GM23338 (cell line): ENCODE data around the genes ZKSCAN7, TMEM42, CDCP1 and LIMD1.

GRCh38 chr3:43308527-43309275, 22.4 kb downstream of the SNRK start:
- PRO-cap = no peak
- RAMPAGE, long total RNA = no peak

DNA sequence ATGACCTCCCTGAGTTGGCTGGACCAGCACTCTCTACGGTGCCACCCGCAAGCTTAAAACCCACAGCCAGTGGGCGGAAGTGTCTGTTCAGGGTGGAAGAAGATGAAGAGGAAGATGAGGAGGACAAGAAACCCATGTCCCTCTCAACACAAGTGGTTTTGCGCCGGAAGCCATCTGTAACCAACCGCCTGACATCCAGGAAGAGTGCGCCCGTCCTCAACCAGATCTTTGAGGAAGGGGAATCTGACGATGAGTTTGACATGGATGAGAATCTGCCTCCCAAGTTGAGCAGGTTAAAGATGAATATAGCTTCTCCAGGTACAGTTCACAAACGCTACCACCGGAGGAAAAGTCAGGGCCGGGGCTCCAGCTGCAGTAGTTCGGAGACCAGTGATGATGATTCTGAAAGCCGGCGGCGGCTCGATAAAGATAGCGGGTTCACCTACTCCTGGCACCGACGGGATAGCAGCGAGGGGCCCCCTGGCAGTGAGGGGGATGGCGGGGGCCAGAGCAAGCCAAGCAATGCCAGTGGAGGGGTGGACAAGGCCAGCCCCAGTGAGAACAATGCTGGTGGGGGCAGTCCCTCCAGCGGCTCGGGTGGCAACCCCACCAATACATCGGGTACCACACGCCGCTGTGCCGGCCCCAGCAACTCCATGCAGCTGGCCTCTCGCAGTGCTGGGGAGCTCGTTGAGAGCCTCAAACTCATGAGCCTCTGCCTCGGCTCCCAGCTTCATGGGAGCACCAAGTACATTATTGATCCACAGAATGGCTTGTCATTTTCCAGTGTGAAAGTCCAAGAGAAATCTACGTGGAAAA, 61.4 kb downstream of the SNRK start:
- PRO-cap = no peak
- RAMPAGE, long total RNA = no peak

- PRO-cap = bidirectional peak, plus-strand start at chr3:43691341, minus-strand start at chr3:43691260; bidirectional peak, plus-strand start at chr3:43691658, minus-strand start at chr3:43691525
- RAMPAGE, long total RNA = no peak
Measured at GRCh38 chr3:43691050-43692032, 603 bp downstream of the ABHD5 start.

- PRO-cap = no peak
- RAMPAGE, long total RNA = no peak
Measured at GRCh38 chr3:44499637-44500848, 22.6 kb upstream of the ZNF445 start.

DNA sequence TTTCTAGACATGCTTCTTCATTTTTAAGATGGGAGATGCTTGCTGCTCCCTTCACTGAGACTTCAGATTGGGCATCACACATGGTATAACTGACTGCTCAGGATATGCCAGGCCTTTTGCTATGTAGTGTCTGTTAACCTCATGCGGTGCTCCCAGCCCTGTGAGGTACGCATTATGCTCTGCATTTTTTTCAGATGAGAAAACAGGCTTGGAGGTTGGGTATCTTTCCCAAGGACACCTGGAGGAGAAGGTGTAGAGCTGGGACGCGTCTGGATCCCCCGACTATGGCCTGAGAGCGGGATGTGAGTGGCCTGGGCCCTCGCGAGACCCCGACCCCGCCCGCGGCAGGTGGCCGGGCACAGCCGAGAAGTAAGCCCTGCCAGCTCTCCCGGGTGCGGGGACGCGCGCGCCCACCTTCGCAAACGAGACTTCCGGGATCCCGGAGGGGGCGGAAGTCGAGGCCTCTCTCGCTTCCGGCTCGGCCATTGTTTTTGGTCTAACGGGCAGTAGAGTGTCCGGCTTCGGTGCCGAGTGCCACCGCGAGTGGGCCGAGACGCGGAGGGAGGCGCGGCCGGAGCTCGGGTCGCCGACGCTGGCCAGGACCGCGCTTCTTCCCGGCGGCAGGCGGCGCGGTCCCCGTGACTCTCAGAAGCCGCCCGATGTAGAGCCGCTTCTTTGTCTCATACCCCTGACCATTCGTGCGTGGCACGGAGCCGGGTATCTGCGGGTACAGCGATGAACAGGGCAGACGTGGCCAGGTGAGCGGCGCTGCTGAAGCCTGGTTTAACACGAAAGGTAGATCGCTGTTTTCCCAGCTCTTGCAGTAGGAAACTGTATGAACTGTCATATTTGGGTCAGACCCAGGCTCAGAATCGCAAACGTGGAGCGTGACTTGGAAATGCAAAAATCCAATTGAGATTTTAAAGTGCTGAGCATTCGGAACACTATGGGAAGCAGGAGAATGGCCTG, at the start of gene ZKSCAN7:
TSS of gene ZKSCAN7 (plus strand) at position 470 of the 969 bp plus-strand sequence.
- PRO-cap = bidirectional peak, plus-strand start at position 720 of the sequence, minus-strand start at position 286 of the sequence
- RAMPAGE, long total RNA = no peak

DNA sequence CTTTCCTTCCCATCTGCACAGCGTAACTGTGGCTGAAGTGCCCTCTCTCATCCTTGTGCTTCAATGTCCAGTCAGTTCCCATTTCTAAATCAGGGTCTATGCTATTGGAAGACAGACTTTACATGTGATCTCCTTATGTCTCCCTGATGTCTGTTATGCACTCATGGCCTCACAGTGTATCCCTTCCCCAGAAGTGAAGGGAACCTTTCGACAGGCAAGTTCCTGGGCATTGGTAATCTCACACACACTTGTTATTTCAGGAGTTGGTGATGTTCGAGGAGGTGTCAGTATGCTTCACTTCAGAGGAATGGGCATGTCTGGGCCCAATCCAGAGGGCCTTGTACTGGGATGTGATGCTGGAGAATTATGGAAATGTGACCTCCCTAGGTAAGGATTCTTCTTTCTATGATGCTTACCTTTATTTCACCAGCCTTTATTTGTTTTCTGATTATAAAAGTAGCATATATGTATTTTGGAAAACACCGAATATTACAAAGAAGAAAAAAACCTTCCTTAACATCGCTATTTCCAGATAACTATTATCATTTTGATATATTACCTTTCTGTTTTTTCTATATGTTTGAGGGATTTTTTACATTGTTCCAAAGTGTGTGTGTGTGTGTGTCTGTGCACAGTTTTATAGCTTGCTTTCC, 7.5 kb downstream of the ZNF197 start:
- PRO-cap = no peak
- RAMPAGE, long total RNA = no peak

GRCh38 chr3:44838084-44838606, 23.6 kb upstream of the TMEM42 start:
- PRO-cap = no peak
- RAMPAGE, long total RNA = no peak

GRCh38 chr3:44861628-44862449, at the start of gene TMEM42:
Gene TMEM42 (plus strand): TSS chr3:44861912.
- PRO-cap = bidirectional peak, plus-strand start at chr3:44861907, minus-strand start at chr3:44861769; bidirectional peak, plus-strand start at chr3:44862330, minus-strand start at chr3:44862379
- RAMPAGE, long total RNA = no peak

GRCh38 chr3:45112828-45113453, 33.2 kb downstream of the CDCP1 start:
- PRO-cap = no peak
- RAMPAGE, long total RNA = no peak

GRCh38 chr3:45138783-45139422, 7.3 kb downstream of the CDCP1 start:
- PRO-cap = no peak
- RAMPAGE, long total RNA = no peak

DNA sequence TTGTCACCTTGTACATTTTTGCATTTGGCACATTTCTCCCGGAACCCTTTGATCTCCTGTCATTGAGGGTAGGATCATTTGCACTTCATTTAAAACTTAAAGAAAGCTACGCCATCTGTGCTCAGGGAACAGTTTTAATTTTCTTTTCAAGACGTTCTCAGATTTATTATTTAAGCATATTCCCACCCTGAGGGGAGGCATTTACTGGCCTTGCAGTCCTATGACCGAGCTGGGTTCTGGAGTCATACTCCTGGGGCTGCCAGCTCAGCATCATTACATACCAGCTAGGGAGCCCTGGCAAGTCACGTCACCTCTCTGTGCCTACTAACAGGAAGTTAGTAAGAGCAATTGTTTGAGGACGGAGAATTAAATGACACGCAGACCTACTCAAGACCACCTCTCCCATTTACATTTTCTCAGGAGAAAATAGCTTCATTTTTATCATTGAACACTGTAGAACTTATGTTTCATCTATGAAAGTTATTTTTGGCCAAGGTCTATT, 5.8 kb downstream of the CDCP1 start:
- PRO-cap = no peak
- RAMPAGE, long total RNA = no peak

DNA sequence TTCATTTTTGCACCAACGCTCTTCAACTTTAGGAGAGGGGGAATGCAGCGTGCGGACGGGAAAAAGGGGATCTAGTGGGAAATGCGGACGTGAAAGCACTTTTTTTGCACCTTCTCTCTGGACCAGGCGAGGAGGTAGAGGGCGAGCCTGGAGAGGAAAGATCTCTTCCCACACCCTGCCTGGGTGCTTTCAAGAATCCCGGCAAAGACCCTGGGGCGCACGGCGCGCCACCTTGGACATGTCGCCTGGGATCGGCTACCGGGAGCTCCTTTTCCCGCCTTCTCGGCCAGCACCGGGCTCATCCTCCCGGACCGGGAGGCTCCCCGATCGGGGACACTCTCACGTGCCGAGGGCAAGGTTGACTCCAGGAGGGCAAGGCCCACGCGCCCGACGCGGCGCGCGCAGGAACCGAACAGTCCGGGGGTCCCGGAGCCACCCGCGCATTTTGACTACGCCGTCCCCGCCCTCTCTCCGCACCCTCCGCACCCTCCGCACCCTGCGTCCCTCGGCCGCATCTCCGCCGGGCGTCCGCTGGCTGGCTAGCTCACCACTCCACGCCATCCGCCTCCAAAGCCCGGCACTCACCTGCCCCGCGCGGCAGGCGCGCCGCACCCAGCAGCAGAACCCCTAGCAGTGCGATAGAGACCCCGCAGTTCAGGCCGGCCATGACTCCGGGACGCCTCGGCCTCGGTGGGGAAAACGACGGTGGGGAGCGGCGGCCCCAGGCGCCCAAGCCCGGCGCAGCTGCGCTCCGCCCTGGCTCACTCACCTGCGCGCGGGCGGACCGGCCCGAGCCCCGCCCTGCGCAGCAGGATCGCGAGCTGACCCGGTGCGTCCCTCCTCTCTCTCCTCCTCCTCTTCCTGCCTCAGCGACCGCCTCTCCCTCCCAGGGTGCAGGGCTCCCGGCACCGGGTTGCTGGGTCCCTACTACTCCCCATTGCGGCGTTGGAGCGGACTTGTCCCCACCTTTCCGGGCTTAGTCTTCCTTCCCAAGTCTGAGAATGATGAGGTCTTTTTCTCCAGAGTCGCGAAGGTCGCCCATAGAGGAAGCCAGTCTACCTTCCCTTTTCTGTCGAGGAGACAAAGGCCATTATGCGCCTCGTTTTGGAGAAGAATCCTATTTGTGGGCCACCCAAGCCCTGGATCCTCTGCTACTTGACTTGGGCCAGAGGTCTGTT, at the start of gene CDCP1:
TSS of gene CDCP1 (minus strand) at position 758 of the 1,178 bp plus-strand sequence.
- PRO-cap = bidirectional peak, plus-strand start at position 301 of the sequence, minus-strand start at position 273 of the sequence; bidirectional peak, plus-strand start at position 560 of the sequence, minus-strand start at position 411 of the sequence; bidirectional peak, plus-strand start at position 937 of the sequence, minus-strand start at position 758 of the sequence
- RAMPAGE, long total RNA = start-site peak on the minus strand centred at position 759 of the sequence, 46 bp wide, 250 and 59 reads in 2 replicates

DNA sequence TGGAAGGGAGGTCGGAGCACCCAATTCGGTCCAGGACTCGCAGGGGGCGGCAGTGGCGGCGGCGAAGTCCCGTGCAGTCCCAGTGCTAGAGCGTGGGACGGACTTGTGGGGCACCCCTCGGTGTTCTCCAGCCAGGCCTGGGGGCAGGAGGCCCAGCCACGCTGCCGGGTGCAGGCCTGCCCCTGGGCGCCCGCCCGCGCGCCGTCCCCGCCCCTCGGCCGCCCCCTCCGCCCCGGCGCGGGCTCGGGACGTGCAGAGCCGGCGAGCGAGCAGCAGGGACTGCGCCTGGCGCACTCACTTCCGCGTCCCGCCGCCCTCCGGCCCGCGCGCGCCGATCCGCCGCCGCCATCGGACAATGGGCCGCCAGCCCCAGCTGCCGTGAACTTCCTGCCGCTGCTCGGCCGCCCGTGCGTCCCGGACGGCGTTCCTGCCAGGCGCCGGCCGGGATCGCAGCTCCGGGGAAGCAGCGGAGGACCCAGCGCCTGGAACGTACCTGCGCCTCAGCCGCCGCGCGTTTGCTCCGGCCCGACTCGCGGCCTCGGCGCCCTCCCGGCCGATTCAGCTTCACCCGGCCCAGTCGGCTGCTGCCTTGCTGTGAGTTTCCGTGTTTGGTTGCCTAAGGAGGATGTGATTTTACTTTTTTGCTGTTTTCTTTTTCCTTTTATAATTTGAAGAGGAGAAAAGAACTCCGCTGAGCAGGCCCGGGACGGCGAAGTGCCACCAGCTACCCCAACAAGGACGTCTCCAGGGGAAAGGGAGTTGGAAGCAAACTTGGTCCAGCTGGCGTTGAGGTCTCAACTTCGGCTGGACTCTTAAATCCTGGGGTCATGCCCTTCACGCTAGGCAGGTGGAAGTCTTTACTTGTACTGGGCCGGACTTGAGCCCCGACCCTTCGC, at the start of gene LIMD1:
TSS of gene LIMD1 (plus strand) at position 891 of the 896 bp plus-strand sequence.
- PRO-cap = bidirectional peak, plus-strand start at position 23 of the sequence, minus-strand start at position 280 of the sequence; bidirectional peak, plus-strand start at position 474 of the sequence, minus-strand start at position 596 of the sequence
- RAMPAGE, long total RNA = no peak

DNA sequence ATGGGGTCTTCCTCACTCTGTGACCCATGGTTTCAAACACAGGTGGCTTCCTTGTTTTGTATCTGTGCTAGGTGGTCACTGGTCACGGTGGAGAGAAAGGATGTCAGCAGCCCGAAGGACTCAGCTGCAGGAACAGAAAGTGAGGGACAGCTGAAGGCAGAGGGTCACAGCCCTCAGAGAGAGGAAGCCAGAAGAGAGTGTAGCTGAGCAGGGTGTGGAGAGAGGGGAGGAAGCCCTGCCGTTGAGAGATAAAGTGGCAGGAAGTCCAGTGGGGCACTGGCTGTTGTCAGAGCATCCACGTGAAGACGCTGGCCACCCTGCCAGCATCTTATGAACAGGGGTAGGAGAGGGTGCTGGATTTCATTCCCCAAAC, 36.9 kb downstream of the LIMD1 start:
- PRO-cap = no peak
- RAMPAGE, long total RNA = no peak

DNA sequence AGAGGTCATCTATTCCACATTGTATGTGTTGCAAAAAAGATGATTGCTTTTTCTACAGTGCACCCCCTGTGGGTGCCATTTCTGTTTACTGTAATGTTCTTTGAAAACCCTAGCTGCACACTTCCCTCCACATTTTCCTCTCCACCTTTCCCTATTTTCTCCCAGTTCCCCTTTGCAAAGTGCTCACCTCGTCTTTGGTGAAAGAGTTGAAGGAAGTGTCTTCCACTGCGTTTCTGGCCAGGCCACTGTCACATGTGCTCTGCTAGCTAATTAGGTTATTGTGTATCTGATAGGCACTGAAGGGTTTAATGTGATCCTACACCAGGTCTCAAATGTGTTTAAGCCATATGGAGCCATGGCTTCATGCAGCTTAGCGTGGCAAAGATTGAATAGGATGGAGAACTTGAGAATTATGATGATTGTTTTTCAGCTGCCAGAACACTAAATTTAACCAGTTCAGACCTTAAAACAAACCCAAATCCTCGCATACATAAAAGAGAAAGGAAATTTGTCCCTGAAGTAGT, 1.5 kb downstream of the SACM1L start:
- PRO-cap = no peak
- RAMPAGE, long total RNA = no peak

DNA sequence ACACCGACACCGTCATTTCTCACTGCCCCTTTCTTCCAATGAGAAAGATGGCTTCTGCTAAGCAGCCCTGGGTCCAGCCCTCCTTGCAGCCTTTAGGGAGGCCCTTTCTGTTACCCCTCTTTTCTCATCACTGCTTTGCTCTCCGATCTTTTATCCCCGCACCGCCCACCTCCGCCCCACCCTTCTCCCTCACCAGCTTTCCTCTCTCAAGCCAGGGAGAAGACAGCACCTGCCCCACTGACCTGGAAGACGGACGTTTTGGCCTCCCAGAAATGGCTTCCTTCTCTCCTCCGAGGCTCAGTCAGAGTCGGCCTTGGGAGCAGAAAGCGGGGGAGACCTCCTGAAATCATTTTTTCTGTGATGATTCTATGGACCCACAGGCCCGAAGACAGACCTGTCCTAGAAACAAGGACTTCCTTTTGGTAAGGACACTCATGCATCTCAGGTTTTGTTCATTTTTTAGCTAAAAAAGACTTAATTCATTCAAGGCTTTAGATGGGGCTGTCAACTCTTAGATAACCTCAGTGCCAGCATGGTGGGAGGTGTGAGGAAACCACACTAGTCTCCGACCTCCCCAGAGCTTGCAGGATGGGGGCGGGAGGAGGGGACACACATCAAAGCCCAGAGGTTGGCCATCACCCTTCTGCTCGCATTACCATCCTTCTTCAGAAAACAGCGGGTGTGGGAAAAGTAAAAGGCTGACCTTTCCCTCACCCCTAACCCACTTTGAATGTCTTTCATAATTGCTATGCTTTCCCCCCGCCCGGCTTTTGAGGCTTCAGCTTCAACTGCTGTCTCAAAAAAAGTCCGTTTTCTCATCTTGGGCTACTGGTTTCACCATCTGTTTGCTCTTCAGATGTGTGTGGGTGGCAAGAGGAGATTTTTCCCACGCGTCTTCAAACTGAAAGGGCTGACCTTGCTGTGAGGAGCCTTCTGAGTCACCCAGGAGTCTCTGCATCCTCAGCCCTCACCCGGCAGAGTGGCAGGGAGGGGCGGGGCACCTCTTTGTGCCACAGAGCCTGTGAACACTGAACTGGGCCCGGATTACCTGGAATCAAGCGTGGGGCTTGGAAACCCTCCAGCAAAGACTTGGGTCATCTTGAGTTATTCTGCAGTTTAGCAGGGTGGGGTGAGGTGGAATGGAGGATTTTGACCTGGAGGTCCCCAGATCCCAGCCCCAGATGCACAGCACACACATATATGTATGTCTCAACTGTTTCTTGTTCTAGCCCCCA, 27.7 kb upstream of the CXCR6 start:
- PRO-cap = no peak
- RAMPAGE, long total RNA = no peak

- PRO-cap = no peak
- RAMPAGE, long total RNA = no peak
Measured at GRCh38 chr3:45950472-45951341, 7.4 kb downstream of the CXCR6 start.

- PRO-cap = no peak
- RAMPAGE, long total RNA = no peak
Measured at GRCh38 chr3:45966063-45967253, 23.2 kb downstream of the CXCR6 start.

- PRO-cap = no peak
- RAMPAGE, long total RNA = no peak
Measured at GRCh38 chr3:45985465-45985910, 10.1 kb downstream of the FYCO1 start.

- PRO-cap = no peak
- RAMPAGE, long total RNA = no peak
Measured at GRCh38 chr3:46090053-46090735, 62.9 kb upstream of the XCR1 start.